Neural progenitor cell (in vitro differentiated cells): ENCODE measurements around a stretch of chr6.

DNA sequence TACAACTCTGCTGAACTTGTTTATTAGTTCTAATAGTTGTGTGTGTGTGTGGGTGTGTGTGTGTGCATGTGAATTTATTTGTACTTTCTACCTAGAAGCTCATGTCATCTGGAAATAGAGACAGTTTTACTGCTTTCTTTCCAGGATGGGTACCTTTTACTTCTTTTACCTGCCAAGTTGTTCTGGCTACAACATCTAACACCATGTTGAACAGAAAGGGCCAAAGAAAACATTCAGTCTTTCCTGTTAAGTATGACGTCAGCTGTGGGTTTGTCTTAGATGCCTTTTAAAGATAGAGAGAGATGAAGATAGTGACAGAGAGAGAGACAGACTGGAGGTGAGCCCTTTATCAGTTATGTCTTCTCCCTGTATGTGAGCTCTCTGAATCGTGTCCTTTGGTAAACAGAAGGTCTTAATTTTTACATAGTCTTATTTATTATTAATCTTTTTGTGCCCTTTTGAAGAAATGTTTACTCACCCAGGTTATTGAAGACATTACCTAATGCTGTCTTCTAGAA, 3.4 kb upstream of the DACT2 start:
- RAMPAGE, long total RNA = no peak

DNA sequence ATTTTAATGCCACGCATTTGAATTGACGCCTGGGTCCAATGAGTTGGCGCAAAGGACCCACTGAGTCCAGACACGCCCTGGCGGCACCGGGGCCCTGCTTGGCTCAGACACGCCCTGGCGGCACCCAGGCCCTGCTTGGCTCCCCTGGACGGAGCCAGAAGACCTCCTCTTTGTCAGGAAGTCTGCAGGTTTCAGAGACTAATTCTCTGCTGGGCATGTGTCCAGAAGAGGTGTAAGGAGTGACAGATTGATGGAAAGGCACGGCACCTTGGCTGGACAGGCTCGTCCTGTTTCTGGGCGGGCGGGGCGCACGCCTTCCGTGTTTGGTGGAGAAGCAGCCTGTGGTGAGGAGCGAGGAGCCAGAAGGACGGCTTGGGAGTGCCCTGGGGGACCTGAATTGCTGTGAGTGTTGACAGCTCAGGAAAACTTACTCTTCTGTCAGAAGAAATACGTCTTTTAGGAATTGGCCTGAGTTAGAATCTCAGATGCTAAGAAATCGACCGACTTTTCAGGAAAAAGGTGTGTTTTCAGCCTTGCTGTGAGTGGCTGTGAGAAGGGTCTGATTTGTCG, 23.1 kb upstream of the DACT2 start:
- RAMPAGE, long total RNA = no peak

GRCh38 chr6:168368109-168368385, 48.5 kb upstream of the DACT2 start:
- RAMPAGE, long total RNA = no peak

DNA sequence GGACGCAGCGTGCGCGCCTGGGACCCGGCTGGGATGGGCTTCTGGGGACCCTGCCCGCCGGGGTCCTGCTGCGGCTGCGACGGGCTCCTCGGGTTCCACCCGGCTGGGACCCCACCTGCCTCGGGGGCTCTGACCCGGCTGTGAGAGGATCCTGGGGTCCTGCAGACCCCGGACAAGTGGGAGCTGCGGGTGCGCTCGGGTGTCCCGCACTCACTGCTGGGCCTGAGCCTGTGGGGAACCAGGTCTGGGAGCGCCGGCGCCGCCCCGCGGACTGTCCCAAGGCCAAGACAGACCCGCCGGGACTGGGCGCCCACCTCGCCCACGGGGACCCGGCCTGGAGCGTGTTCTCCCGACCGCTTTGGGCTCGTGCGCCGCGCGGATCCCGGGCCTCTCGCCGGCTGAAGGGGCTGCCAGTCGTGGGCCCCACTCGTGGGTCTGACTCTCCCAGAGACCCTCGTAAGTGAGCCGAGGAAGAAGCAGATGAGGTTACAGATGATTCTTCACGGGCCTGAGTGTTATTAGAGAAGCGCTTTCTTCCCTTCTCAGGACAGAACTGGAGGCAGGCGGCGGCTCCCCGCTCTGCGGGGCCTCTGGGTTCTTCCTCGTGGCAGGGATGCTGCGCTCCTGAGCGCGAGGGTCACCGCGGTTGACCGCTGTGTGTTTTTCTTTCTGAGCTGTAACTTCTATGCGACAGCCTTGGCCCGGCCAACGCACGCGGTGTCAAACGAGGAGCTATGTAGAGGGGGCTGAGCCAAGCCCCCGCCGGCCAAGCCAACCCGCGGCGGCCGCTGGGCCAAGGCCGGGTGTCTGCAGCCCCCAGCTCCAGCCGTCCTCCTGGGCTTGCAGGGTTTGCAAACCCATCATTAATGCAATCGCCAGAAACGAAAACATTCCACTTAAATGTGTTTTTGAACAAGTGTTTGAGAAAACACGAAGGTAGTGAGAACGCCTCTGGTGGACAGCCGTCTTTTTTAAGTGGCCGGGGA, 928 bp downstream of the SMOC2 start:
- RAMPAGE, long total RNA = no peak

DNA sequence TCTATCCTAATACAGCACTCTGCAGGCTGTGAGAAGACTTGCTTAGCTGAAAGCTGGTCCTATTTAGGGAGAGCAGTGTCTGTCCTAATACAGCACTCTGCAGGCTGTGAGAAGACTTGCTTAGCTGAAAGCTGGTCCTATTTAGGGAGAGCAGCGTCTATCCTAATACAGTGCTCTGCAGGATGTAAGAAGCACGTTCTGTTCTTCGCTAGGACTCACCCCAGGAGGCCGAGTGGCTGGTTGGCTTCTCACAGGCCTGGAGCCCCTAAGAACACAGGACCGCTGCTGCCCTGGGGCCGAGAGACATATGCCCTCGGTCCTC, 96.4 kb downstream of the SMOC2 start:
- RAMPAGE, long total RNA = no peak

GRCh38 chr6:168648170-168648636, 207.2 kb downstream of the SMOC2 start:
- RAMPAGE, long total RNA = no peak

DNA sequence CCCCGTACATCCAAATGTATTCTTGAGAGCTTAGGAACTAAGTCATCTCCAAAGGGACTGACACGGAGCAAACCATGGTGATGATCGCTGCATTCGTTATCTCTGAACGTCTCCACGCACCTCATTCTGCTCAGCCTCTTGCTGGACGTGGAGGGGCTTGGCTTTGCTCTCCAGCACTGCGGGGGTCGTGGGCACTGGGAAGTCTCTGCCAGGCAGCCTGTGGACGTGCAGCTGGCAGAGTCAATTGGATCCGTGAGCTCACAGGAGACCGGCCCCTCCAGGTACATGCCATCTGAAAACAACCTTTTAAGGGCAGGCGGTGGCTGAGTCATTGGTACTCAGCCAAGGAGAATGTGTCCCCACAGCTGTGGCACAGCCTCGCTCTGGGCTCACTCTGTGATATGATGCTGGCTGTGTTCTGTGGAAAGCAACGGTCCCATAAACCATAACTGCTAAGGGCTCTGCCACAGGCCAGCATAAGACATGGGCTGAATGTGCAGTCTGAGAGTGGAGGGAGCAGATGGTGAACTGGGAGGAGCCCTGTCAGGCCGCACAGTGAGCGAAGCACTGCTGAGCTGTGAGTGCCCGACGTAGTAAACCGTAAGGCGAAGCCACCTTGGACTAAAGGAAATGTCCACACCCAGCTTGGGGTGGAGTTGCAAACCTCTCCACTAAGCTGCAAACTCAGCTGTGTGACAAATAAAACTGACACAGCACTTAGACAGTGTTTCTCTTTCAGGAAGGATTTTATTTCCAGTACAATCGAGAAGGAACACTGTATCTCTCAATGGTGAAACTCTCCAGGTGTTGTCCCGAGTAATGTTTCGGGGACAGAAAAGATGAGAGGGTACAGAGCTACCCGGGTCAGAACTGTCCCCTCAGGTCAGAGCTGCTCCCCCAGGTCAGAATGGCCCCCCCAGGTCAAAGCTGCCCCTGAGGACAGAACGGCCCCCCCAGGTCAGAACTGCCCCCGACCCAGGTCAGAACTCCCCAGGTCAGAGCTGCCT, 375.8 kb downstream of the THBS2 start:
- RAMPAGE, long total RNA = no peak

- RAMPAGE, long total RNA = no peak
These were observed 347.9 kb downstream of the THBS2 start for GRCh38 chr6:168905466-168906443.

- RAMPAGE, long total RNA = no peak
These were observed 97.2 kb downstream of the THBS2 start for GRCh38 chr6:169156543-169156845.

GRCh38 chr6:169174929-169175328, 78.7 kb downstream of the THBS2 start:
- RAMPAGE, long total RNA = no peak

DNA sequence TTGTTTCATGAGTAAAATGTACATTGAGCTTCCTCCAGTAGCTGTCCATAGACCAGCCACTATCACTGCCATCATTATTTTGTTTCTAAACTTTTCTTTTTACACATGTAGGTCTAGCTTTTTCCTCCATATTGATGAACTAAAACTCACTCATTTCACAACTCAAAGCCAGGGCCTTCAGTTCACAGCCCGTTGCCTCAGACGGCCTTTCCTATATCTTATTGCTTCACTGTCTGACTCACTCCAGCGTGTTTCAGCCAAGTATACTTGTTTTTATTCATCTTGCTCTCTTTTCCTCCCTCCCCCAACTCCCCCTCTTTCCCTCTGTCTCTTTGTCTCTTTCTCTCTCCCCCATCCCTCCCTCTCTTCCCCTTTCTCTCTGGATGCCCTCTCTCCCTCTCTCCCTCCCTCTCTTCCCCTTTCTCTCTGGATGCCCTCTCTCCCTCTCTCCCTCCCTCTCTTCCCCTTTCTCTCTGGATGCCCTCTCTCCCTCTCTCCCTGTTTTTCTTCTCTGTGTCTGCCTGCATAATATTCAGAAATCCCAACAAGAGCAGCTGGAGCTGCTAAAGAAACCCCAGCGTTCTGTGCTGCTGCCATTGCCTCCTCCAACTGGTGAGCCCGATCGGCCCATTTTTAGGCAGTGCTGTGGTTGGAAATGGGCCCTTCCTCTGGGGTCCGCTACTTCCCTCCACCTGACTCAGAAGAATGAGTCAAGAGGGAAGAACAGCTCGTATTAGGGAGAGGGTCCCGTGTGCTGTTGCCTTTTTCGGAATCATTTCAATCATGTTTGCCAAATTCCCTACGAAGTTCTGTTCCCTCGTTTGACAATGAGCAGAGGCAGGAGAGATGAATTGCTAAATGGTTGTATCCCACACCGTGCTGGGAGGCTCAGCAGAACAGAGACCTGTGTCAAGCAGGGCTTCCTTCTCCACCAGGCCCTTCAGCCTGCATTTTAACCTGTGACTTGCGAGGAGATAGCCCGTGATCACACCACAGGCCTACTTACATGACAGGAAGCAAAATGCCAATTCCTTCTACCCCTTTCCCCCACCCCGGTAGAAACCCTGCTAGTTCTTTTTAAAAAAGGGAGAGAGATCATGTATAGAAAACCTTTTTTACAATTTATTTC, 38.6 kb downstream of the THBS2 start:
- RAMPAGE, long total RNA = no peak

DNA sequence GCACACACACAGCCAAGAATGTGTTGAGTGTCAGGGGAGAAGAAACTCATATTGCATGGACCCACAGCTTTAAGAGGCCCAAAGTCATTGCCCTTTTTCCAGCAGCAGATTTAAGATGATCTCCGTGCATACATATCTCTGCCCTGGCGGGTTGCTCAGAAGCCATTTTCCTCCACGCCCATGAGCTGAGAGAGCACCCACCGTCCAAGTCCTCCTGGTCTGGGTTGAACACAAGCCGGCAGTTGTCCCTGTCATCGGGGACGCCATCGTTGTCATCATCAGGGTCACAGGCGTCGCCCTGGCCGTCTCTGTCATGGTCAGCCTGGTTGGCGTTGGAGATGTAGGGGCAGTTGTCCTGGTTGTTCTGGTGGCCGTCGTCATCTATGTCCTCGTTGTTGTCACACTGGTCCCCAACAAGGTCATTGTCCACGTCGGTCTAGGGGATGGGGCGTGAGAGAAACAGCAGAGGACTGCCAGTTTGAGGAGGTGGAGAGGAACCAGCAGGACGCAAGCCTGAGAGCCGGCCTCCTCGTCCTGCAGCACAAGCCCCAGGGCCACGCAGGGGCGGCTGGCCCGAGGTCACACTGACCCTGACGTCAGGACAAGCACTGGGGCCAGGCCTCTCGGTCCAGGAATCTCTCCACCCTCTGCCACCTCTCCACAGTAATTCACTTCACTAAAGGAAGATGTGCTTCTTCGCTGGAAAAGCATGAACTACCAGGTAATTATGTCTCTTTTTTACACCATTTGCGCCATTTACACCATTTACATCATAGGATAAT, 28.5 kb downstream of the THBS2 start:
- RAMPAGE, long total RNA = no peak

GRCh38 chr6:169252021-169252665, 1.5 kb downstream of the THBS2 start:
- RAMPAGE, long total RNA = no peak

- RAMPAGE, long total RNA = no peak
These were observed 85.9 kb upstream of the THBS2 start for GRCh38 chr6:169339516-169339917.

DNA sequence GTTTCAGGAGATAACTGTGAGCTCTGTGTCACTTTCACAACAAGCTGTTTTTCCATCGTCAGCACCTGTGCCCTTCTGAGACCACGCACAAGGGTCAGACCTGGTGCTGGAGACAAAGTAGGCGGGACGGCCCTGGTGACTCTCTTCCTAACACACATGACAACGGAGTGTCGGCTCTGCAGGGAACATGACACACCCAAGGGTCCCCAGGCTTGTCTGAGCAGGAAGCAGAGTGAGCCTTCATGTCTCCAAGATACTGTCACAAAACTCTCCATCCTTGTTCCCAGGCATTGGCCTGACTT, 86.3 kb upstream of the THBS2 start:
- RAMPAGE, long total RNA = no peak

DNA sequence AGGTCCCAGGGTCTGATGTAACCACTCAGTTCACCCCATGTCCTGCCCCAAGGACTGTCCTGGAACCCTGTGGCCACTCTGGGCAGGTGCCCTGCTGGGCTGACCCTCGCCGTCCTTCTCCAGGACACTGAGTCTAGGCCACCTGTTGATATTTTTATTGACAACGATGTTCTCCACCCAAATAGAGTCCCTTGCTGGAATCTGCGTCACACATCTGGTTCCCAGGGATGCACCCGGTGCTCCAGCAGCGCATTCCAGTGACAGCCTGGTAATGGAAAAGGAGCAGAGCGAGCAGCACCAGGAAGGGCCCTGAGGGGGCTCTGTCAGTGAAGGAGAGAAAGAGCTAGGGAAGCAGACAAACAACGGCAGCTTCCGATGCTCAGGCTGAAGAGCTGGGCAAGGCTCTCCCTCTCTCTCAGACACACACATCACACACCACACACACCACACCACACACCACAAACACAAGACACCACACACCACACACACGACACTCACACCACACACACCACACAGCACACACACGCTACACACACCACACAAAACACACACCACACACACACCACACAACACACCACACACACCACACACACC, 117.8 kb upstream of the THBS2 start:
- RAMPAGE, long total RNA = no peak

- RAMPAGE, long total RNA = no peak
These were observed 172.0 kb downstream of the WDR27 start for GRCh38 chr6:169529869-169530245.

GRCh38 chr6:169589324-169590248, 112.2 kb downstream of the WDR27 start:
- RAMPAGE, long total RNA = no peak

- RAMPAGE, long total RNA = no peak
These were observed 860 bp downstream of the PHF10 start for GRCh38 chr6:169723234-169724045.

DNA sequence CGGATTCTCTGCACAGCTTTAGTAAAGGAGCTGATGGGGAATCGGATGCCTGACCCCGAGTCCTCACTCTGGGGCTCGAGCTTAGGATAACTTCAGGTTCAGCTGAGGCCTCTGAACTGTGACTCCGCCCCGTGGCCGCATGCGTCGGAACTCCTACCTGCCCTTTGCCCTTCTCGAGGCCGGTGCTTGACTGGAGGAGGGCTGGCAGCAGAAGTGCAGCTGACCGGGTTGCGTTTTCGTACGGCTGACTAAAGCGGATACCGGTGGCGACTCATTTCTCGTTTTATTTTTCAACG, 38.4 kb downstream of the ERMARD start:
- RAMPAGE, long total RNA = no peak